AG08470 (cell line): ENCODE measurements around a stretch of chr4.

DNA sequence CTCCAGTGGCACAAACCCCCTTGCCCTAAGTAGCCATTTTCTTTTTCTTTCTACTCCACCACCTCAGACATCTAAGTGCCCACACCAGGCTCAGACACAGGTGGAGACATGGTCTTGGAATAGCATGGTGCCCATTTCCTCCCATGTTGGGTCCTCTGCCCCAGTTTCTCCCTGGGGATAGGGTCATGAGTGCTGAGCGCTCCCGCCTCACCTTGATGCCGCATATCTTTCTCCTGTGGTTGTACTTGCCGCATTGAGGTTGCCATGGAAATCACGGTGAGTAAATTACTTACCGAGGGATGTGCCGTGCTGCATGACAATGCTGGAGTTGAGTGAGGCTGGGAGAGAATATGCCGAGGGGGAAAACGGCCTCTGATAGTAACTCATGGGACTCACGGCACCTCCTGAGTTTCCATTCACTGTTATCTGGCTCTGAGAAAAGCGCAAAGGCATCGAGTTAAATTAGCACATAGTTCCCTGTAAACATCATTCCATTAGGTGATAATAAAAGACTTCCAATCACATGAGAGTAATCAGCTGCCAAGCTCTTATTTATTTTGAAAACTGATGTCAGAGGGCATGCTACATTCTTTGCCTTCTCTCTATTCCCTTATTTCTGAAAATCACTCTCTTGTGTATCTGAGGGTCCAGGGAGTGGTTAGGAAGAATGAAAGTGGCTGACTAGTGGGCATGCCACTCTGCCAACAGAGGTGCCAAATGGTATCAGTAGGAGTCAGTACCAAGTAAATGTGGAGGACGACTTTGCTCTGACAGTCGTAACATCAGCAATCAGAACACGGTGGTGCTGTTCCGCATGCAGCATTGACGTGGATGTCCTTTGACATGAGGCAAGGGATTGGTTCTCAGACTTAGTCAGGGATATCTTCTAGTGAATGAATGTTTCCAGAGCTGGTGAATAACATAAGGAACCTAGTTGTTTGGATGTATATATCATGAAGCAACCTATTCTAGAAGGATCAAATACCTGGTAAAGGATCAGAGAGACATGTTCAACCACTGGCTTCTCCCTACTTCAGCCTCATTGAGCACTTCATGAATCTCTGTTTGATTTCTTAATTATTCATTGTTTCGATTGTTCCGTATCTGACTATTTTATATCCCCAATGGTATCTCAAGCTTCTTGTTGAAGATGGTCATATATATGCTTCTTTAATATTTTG lies 126.9 kb upstream of the PDLIM3 start:
- RRBS: no CpG with 5 or more reads among the region's 19 CpGs

GRCh38 chr4:185870349-185870928 lies 58.4 kb upstream of the SORBS2 start:
- RRBS: 92% methylated on average over 4 of the region's 15 CpGs

- RRBS: no CpG with 5 or more reads among the region's 3 CpGs
These were observed 68.6 kb upstream of the SORBS2 start for GRCh38 chr4:185880509-185881015.

- RRBS: no CpG with 5 or more reads among the region's 19 CpGs
These were observed 39.6 kb upstream of the CYP4V2 start for GRCh38 chr4:186151487-186152445.

GRCh38 chr4:186160982-186161625 lies 30.3 kb upstream of the CYP4V2 start:
- RRBS: no CpG with 5 or more reads among the region's 7 CpGs

- RRBS: no CpG with 5 or more reads among the region's 18 CpGs
These were observed 10.8 kb downstream of the CYP4V2 start for GRCh38 chr4:186201850-186202899.

DNA sequence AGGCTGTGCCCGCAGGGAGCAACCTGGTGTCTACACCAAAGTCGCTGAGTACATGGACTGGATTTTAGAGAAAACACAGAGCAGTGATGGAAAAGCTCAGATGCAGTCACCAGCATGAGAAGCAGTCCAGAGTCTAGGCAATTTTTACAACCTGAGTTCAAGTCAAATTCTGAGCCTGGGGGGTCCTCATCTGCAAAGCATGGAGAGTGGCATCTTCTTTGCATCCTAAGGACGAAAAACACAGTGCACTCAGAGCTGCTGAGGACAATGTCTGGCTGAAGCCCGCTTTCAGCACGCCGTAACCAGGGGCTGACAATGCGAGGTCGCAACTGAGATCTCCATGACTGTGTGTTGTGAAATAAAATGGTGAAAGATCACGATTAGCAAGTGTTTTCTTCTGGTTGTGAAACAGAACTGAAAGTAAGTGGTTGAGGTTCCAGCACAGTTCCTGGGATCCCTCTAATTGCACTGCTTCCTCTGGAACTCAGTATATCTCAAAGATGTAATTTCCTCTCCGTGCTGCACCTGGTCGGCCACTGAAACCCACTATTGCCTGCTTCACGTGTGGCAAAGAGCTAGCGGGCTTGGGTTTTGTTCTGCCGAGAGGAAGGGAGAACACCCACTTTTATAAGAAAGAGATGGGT lies 7.8 kb upstream of the F11 start:
- RRBS: no CpG with 5 or more reads among the region's 14 CpGs

DNA sequence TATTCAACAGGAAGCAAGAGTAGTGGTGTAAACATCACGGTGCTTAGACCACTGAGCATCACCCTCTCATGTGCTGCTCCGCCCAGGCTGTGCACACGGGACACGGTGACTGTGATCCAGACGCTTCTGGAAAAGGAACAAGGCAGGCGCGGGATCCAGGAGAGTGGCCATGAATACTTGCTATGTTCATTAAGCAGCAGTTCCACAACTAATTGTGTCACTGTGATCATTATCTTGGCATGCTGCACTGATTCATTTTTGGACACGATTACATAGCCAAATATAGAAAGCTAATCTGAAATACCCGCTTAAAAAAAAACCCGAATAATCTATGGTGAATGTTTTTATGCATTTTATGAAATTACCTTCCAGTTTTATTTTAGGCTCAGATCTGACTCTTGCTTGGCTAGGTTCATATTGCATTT lies 19.7 kb upstream of the FAT1 start:
- RRBS: no CpG with 5 or more reads among the region's 10 CpGs

DNA sequence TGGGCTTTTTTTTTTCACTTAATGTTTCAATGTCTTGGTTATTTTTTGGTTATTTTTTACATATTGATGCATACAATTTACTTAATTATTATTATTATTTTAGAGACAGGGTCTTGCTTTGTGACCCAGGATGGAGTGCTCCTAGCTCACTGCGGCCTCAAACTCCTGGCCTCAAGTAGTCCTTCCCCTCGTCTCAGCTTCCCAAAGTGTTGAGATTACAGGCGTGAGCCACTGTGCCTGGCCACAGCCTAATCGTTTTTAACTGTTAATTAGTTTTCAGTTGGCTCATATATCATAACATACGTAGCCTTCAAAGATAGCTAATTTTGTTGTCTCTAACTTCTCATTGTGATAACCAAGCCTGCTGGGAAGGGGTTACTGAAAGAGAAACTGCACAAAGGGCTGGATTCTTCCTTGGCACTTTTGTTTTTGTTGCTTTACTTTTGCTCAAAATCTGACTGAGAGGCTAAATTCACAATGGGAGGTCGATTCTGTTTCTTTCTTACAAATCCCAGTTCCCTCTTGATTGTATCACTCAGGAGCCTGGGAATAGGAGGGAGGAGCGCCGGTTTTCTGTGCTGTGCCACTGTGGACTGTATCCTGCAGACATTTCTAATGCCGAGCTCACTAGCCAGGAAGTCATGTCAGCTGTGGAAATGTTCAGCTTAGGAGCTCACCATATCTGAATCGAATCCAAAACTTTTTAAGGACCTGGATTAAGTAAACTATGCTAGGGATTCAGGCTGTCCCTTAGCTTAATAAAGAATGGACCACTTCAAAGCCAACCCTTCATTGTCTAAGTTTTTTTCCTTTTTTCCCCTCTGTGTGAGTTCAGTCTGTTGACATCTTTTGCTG lies 120.4 kb upstream of the FAT1 start:
- RRBS: no CpG with 5 or more reads among the region's 10 CpGs

DNA sequence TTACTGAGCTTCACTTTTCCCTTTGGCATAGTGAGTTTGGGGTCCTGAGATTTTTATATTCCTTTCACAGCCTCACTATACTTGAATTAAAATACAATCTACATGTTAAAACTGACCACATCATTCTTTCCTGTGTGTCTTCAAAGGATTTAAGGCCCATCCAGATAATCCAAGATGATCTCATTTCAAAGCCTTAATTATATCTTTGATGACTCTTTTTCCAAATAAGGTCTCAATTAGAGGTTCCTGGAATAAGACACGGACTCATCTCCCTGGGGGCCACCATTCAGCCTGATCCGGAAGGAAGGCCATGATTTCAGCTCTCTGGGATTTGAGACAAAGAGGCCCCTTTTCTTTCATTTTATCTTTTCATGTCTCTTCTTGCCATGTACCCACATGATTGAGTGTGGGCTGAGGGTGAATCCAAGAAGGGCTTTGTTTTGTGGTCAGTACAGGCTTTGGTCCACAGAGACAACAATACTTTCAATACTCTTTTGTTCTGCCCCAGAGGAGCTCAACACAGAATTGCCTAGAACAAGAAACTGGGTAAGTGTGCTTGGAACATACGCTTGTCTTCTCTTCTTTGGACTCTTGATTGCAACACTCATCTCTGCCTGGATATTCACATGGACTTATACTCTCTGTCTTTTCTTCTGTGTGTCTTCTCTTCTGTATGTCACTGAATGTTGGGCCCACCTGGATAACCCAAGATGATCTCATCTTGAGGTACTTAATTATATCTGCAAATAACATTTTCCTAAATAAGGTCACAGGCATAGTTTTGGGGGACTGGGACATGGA lies 261.2 kb downstream of the TRIML1 start:
- RRBS: no CpG with 5 or more reads among the region's 3 CpGs

DNA sequence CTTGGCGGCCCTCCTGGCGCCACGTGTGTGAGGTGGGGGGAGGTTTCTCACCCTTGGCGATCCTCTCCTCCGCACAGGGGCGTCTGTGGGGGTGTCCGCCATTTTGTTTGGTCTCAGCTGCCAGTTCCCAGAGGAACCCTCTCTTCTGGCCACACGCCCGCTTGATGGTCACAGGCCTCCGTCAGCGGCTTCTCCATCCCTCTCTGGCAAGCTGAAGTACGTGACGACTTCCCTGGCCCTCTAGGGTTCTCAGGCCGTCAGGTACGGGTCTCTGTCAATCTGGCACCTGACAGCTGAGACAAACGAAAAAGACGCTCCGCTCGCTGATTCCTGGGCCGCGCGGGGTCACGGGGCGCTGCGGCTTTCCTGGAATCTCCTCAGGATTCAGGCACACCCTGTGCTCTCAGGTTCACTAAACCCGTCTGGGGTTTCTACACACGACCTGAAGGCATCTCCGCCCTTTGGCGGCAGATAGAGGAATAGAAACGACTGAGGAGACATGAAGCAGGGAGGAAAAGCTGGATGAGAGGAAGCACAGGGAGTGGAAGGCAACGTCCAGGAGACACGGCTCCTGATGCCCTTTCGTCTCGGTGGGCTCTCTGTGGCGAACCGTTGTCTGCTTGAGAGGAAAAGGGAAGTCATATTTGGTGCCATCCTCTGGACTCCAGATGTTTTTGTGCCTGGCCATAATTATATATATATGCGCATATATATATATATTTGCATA lies 272.8 kb downstream of the TRIML1 start:
- RRBS: no CpG with 5 or more reads among the region's 37 CpGs

- RRBS: no CpG with 5 or more reads among the region's 21 CpGs
These were observed 111.0 kb upstream of the FRG1 start for GRCh38 chr4:189829744-189830089.